Skeletal muscle satellite cell (primary cell): ENCODE measurements around a stretch of chr2.

GRCh38 chr2:11749491-11750188 is 3.2 kb downstream of the LPIN1 start:
- CAGE, long polyA plus RNA: no peak

GRCh38 chr2:11753417-11754122 is 7.1 kb downstream of the LPIN1 start:
- CAGE, long polyA plus RNA: no peak

GRCh38 chr2:12192640-12193205 is 446.3 kb downstream of the LPIN1 start:
- CAGE, long polyA plus RNA: no peak

GRCh38 chr2:12587959-12588789 is 128.6 kb upstream of the TRIB2 start:
- CAGE, long polyA plus RNA: no peak

DNA sequence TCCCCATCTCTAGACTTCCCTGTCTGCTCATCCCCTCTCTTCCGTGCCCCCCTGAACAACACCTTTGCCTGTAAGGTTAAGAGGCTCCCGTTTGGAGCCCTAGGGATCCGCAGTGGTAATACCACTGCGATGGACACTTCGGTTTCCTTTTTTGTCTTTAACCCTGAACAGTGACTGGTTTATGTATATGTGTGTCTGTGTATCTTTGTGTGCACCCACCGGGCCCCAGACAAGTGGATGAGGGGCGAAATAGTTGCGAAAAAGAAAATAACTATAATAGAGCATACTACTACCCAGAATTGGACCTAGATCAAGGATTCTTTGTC is 2.5 kb downstream of the TRIB2 start:
- CAGE, long polyA plus RNA: no peak

- CAGE, long polyA plus RNA: no peak
Observed at GRCh38 chr2:12725196-12726079, 8.7 kb downstream of the TRIB2 start.

GRCh38 chr2:12788383-12788978 is 71.7 kb downstream of the TRIB2 start:
- CAGE, long polyA plus RNA: no peak

DNA sequence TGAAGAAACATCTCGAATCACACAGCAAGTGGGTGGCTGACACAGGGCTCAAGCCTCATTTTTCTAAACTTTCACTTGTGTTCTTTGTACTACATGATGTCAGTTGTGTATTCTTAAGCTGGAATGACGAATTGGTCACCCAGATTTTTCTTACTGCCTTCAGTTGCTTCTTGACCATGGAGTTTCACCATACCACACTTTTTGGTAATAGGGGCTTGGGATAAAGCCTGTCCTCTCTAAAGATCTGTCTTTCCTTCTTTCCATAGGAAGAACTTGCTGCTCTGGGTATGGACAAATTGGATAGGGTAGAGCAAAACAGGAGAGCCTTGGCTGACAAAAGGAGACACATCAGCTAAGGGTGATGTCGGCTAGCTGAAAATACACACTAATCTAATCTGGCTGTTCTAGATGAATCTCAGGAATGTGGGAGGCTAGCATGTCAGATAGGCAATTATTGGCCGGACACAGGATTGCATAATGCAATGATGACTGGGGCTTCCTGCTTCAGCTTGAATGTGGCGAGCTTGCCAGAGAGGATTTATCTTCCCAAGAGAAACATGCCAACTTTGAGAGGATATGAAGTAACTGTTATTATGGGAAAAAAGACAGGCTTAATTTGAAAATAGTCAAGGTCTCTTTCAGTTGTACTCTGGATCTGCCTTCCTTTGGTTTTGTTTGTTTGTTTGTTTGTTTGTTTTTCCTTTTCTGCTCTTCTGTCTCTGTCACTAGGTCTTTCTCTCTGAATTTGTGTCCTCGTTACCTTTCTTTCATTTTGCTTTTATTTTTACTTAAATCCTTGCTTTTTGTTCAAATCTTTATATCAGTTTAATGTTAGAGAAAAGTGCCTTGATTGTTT is 102.3 kb downstream of the TRIB2 start:
- CAGE, long polyA plus RNA: no peak

GRCh38 chr2:12824824-12824993 is 108.0 kb downstream of the TRIB2 start:
- CAGE, long polyA plus RNA: no peak

DNA sequence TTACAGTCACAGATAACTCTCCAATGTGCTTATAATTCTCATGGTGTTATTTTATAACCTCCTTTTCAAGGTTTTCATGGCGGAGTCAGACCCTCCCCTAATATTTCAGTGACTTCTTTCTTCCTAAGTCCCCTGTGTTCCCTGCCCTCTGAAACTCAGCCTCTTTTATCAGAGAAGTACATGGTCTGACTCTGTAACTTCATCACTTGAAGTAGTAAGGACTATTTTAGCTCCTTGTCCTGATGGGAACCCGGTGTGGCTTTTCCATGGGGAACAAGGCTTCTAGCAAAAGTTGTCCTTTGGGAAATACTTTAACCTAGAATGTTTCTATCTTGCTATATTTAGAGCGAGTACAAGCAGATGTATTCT is 117.5 kb downstream of the TRIB2 start:
- CAGE, long polyA plus RNA: no peak

GRCh38 chr2:13006383-13006671 is 289.6 kb downstream of the TRIB2 start:
- CAGE, long polyA plus RNA: no peak

DNA sequence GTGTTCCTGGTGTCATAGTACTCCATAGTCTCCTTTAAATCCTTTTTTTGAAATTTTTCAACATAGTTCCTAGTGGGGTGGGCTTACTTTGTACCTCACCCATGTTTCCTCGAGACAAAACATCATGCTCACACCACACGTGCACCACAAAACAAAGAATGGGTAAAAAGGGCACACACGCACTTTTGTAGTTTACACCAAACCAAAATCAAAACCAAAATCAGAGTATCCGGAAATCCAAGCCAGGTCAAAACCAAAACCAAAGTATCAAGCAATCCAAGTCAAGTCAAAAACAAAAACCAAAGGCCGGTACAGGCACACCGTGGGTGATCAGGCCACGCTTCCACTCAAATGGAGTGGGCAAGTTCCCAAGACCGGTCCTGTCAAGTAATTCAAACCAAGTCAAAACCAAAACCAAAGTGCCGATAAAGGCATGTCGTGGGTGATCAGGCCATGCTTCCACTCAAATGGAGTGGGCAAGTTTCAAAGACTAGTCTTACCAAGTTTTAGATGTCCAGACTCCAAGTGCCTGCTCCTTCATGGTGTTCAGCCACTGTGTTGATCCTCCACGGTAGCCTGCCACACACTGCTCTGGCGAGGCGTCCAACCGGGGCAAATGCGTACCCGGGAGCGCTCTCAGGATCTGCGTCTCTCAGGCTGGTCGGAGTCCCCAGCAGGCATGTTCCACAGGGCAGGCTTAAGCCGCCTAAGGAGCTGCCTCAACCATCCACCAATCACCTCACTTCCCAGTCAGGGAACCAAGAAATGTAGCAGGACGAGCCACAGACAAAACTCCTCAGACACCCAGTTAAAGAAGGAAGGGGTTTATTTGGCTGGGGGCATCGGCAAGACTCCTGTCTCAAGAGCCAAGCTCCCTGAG is 815.8 kb downstream of the TRIB2 start:
- CAGE, long polyA plus RNA: no peak

DNA sequence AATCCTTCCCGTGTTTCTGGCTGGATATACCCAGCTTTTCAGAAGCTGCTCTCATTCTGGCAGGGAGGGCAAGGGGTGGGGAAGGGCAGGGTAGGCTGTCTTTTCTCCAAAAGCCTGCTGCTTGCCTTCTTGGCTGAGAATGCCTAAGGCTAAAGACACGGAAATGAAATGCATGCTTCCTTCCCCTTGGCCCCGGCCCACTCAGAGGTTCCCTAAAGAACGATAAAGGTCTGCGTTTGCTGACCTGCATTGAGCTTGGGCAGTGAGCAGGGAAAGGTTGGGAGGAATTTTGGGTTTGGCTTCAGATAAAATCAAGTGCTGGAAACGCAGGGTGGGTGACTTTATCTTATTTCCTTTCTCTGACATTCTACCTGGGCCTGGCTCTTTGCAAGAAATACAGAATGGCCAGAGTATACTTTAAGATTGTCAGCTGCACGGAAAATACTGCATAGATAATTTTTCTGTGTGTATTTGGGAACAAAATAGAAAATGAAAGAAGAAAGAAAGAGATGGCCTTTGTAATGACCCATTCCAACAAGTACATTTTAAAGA is 390.8 kb downstream of the NBAS start:
- CAGE, long polyA plus RNA: no peak

- CAGE, long polyA plus RNA: no peak
Observed at GRCh38 chr2:15941116-15941380, 698 bp downstream of the MYCN start.

DNA sequence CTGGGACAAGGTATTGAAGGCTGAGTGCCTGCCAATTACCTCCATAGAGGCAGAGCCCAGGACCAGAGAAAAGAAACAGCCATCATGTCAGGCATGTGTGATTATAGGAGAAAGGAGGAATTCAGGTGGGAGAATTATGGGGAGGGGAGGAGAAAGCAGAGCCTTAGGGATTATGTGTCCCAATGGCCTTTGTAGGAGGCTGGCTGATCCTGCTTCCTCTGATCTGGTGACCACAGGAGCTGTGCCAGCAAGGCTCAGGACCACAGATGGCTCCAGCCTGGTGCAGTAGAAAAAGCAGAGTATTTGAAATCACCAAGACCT is 121.0 kb downstream of the MYCN start:
- CAGE, long polyA plus RNA: no peak

GRCh38 chr2:16126561-16126944 is 186.2 kb downstream of the MYCN start:
- CAGE, long polyA plus RNA: no peak

GRCh38 chr2:16227976-16228439 is 287.7 kb downstream of the MYCN start:
- CAGE, long polyA plus RNA: no peak

- CAGE, long polyA plus RNA: no peak
Observed at GRCh38 chr2:16407275-16407788, 258.3 kb downstream of the CYRIA start.

DNA sequence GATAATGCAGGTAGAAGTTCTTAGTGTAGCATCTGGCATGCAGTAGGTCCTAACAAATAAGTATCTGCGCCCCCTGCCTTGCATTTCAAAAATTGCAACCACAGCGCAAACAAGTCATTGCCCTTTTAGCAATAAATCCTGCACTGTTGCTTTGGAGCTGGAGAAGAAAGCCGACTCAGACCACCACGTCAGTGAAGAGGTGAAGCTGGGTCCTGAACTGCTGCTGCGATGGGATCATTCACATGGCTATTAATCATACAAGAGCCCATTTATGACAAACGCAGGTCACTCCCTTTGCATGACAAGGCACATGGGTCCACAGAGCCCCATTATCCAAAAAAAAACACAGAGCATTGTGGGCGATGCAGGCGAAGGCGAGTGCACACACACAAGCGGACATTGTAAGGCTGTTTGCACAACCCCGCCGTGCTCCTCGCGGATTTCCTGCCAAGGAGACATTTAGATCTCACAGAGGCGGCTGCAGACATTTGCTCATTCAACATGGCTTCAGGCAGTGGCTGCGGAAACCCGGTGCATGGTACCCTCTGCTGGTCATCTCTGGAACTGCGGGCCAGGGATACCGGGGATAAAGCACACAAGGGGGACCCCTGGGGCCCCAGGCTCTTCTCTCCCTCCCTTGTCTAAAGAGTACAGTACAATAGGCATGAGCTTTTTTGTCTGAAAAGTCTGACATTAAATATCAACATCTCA is 56.8 kb downstream of the CYRIA start:
- CAGE, long polyA plus RNA: no peak

DNA sequence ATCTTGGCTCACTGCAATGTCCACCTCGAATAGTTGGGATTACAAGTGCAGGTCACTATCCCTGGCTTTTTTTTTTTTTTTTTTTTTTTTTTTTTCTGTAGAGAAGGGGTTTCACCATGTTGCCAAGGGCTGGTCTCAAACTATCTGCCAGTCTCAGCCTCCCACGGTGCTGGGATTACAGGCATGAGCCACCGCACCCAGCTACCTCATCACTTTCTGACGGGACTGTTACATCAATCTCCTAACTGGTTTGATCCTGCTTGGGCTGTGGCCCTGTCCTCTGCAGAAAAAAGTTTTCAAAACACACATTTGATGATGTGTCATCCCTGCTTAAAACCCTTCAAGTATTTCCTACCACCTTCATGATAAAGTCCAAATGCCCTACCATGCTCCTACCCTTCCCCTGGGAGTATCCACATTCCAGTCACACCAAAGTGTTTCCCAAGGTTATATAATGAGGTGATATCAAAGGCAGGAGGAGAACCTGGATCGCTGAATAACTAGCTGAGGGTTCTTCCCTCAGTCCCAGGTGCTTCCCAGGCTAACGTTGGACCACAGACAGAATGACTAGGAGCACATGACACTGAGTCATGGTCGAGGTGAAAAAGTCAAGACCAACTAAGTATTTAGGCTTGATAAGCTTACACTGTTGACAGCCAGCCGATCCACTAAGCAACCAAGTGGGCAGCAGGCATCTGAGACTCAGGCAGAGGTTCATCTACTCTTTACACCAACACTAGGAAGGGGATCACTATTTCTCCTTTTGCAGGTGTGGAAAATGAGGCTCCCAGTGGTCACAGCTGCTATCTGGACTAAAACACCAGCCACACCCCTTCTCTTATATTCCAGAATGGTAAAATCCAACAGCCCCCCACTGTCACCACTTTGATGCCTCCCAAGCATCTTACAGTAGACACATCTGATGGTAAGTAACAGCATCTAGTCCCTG is 31.9 kb downstream of the CYRIA start:
- CAGE, long polyA plus RNA: no peak